A172 (cell line): Measurements from ENCODE around the genes CDRT4 and ZSWIM7.

GRCh38 chr17:15262384-15263036 lies 2.6 kb downstream of the PMP22 start:
- RAMPAGE, long total RNA = start-site peak on the minus strand at chr17:15262502-15262555, 49 and 71 reads in 2 replicates

DNA sequence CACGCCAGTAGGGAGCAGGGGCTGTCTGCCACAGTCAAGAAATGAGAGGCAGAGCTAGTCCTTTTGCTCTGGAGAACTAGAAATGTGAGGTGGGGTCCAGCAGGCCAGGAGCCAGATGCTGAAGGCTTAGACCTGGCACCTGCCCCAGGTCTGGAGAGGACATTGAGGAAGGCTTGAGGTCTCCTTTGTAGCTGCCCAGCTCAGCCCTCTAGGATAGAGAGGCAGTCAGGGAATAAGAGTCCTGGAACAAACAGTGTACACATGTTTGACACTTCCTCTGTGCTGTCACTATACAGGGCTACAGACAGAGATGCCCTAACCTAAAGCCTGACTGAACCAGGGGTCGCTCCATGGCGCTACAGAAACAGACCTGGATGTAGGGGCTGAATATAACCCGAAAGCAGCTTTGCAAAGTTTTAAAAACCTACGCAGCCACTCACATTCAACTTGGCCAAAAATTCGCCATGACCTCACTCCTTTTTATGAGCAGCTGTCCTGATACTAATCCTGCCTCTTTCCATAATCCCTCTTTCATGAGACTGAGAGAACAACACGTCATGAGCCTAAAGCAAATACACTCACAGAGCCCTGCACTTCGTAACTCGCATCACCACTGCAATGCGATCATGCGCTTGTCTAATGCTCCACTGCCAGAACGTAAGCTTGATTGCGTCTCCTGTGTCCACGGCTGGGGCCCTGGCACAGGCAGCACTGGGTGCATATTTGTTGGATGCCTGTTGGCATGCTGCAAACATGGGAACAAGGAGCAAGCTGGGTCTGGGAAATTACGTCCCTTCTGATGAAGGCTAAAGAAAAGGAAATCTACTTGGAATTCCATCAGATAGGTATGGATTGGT lies 36.4 kb downstream of the CDRT4 start:
- RAMPAGE, long total RNA = no peak

GRCh38 chr17:15463340-15463976 lies 4.0 kb downstream of the CDRT4 start:
- RAMPAGE, long total RNA = no peak

DNA sequence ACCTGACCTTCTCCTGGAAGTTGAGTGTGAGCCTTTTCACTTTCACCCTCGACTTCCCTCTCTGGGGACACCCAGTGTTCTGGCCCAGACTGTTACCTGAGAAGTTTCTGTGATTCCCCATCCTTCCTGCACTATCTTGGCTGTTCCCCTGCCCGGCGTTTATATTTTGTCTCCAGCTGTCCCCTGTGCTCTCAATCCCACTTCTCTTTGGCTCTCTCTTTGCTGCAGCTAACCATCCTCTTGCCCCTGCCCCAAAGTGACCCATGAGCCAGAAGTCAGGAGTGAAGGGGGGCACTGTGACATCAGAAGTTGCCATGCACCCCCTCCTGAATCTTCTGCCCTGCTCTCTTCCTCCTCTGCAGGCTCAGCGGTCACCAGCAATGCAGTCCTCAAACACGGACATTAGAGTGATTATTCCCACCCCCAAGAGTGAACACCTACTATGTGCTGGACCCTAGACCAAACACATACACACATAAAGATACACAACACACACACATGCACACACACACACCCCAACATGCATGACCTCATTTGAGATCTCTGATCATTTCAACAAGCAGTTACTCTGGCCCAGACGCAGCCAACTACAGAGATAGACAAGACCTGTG lies at the start of gene CDRT4:
Gene CDRT4, minus strand, starts transcription at position 258 of the 611 bp plus-strand sequence.
- RAMPAGE, long total RNA = no peak

DNA sequence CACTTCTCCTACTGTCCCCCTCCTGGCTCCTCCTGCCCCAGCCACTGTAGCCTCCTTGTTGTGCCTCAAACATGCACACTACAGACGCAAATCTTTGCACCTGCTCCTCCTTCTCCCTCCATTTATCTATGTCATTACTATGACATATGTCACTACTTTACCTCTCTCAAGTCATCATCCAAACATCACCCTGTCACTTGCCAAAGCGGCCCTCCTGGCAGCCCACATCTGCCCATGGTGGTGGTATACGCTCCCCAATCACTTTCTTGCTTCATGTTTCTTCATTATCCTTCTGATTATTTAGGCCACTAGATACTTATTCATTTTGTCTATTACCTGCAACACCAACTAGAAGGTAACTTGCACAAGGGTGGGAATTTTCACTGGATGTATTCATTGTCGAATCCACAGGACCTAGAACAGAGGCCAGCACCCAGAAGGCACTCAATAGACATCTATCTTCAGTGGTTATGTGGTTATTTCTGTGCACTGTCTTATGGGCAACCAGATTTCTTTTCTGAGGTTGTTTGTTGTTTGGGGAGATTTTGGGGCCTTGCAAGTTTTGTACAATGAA lies 20.2 kb upstream of the CDRT4 start:
- RAMPAGE, long total RNA = no peak

GRCh38 chr17:15512945-15513387 lies 45.5 kb upstream of the CDRT4 start:
- RAMPAGE, long total RNA = no peak

DNA sequence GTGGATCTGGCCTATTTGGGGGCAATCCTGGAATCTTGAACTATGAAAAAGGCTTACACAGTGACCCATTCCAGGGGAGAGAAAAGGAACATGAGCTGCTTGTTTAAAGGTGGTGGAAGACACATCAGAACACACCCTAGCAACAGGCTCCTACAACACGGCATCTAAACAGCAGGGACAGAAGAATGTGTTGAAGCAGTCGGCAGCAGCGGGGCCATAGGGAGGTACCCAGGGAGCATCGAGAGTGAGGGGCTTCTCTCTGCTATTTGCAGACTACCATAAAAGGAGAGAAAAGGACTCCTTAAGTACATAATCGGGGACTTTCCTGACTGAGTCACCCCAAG lies 26.3 kb upstream of the FBXW10B start:
- RAMPAGE, long total RNA = no peak

GRCh38 chr17:15998973-15999879 lies at the start of gene ZSWIM7:
ZSWIM7 (minus strand) TSS chr17:15999704.
- RAMPAGE, long total RNA = start-site peak on the minus strand at chr17:15999602-15999694, 87 and 266 reads in 2 replicates

DNA sequence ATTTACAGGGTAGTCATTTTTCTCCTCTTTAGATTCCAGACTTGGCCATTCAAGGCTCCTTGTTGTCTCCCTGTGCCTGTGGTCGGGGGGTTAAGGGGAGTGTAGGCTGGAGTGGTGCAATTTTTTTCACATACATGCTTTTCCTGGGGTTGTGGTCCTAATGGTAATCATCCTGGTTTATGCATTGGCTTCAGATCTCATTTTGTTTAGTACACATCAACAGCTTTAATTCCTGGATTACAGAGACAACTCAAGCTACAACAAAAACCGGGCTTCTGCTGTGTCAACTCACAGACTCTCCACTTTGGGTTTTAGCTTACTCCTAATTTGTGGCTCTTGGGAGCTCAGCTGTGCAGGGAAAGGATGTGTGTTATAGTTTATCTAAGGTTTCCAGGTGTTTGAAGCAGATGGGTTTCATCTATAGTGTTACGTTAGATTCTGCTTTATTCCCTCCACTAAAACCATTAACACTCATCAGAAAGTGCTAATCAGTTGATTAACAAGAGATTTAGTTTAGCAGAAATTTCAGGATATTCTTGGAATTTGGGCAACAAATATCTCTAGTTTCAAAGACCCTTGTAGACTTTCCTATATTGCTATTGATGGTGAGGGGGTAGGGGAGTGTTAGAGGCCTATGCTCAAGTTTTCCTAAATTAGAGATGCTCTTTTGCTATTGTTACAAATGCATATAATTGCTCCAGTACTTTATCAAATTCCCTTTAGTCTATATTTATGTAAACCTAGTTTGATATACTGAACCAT lies 22.5 kb downstream of the TTC19 start:
- RAMPAGE, long total RNA = no peak

- RAMPAGE, long total RNA = no peak
Observed at GRCh38 chr17:16024763-16025386, 25.3 kb downstream of the TTC19 start.

GRCh38 chr17:16114683-16115346 lies 100.5 kb downstream of the NCOR1 start:
- RAMPAGE, long total RNA = no peak

- RAMPAGE, long total RNA = no peak
Observed at GRCh38 chr17:16133742-16134558, 81.4 kb downstream of the NCOR1 start.

GRCh38 chr17:16443216-16443770 lies 27.9 kb downstream of the TRPV2 start:
- RAMPAGE, long total RNA = no peak

- RAMPAGE, long total RNA = no peak
Observed at GRCh38 chr17:16463502-16464090, 28.4 kb downstream of the LRRC75A start.

- RAMPAGE, long total RNA = no peak
Observed at GRCh38 chr17:16973505-16974110, 1.7 kb upstream of the TNFRSF13B start.

DNA sequence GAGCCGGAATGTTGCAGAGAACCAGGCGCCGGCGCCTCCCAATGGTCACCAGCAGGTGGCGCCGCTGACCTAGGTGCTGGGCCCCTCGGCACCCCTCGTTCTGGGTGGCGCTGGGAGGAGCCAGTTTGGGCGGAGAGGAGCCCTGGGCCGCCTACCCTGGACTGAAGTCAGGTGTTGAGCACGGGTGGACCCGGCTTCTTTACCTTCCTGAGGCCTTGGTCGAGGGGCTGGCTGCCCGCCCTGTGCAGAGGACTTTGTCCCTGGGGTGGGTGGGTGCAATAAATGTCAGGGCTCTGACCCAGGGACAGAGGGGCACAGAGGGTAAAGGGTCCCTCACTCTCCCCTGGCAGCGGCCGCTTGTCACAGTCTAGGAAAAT lies 30.0 kb upstream of the TNFRSF13B start:
- RAMPAGE, long total RNA = no peak

DNA sequence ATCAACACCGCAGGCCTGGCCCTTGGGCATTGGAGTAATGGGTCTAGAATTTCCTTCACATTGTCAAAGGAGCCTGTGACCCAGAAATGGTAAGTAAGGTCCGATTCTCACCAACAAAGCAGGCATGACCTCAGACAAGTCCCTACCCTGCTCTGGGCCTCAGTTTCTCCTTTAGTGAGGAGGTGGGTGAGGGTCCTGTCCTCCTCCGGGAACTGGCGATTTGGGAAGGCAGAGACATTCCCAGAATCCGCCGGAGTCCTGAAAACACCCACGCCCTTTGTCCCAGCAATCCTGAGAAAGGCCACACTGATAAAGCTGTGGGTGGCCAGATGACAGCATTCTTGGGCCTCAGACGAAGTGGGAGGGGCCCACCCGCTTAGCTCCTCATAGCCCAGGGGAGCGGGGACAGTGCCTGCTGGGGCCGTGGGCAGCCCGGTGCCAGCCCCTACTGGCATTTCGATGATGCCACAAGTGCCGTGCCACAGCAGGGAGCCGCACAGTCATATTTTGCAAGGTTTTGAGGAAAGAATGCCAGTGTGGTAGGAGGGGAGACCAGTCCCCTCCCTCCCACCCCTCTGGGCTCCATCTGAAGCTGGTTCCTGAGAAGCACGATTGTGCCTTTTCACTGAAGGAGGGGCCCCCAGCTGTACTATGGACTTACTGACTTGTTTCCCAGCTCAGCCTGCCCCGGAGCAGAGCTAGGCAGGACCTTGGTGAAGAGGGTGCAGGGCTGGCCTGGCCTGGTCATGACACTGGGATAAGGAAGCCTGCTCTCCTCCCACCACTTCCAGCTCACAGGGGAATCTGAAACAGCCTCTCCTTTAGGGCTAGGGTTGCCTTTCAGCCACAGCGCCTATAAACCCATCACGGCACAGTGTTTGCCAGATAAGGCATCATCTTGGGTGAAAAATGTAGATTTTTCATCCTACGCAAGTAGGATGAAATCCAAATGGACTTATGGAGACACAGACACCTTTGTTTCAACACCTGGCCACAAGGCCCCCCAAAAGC lies 20.9 kb upstream of the MPRIP start:
- RAMPAGE, long total RNA = no peak

DNA sequence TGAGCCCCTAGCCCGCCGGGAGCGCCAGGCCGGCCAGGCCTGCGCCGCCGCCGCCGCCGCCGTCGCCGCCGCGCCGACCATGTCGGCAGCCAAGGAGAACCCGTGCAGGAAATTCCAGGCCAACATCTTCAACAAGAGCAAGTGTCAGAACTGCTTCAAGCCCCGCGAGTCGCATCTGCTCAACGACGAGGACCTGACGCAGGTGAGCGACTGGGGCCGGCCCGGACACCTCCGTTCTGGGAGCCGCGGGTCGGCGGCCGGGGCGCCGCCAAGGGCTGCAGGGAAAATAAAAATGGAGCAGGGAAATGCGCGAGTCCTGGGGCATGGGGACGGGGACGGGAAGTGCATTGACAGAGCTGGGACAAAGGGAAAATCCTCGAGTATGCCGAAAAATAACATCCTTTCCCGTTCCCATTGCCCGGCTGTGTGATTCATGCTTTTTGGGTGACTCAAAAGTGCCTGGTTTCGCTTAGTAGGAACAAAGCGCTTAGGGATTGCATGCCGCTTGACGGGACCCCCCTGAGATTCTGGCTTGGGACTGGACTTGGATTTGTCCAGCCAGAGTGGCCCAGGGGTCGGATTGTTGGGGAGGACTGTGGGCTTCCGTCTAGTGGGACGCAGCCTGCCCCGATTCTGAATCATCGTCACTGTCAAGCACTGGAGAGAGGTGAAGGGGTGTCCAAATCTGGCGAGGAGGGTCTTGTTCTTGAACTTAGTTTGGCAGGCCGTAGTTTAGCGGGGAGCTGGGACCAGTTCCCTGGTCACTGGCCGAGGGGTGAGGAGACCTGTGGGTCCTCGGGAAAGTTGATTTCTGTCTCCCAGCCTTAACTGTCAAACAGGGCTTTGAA lies 737 bp downstream of the MPRIP start:
- RAMPAGE, long total RNA = no peak

GRCh38 chr17:17047181-17048129 lies 5.2 kb downstream of the MPRIP start:
- RAMPAGE, long total RNA = no peak

GRCh38 chr17:17055403-17056063 lies 13.3 kb downstream of the MPRIP start:
- RAMPAGE, long total RNA = no peak